ENCODE results near the genes WDSUB1 and LY75.

DNA sequence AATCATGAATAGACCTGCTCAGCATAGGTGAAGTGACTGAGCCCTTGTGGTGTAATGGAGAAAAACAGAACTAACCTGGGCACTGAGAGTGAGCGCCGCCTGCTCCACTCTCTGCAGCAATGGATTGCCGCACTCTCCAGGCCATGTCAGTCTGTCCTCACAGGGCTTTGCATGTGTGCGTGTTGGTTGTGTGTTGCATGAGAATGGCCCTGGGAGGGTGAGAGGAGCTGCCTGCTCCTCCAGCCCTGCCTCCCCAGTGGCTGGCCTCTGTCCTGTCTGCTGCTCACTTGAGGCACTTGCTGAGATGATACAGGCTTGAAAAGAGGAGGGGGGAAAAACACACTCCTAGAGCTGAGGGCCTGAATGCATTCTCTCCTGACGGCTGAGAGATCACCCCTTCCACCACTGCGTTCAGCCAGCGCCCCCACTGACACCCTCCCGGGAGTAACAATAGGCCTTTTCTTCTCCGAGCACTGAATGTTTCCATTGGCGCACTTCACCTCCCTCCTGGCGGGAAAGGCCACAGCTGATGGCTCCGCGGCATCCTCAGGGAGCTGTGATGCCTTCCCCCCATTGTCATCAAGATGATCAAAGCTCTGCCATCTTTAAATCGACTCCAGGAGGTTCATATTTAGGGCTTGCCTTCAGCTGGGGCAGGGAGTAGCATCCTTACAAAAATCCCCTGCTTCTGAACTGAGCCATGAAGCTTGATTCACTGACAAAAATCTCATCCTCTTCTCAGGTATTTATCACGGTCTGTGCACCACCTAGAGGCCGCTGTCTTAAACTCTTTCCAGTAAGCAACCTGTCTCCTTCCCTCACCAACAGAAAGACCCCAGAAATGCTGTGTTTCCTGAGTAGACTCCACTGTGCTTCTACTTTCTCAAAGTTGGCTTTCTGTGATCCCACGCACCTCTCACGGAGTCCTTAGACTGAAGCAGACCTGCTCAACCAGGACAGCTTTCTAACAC, 49.8 kb upstream of the DAPL1 start:
- PRO-cap: no peak

DNA sequence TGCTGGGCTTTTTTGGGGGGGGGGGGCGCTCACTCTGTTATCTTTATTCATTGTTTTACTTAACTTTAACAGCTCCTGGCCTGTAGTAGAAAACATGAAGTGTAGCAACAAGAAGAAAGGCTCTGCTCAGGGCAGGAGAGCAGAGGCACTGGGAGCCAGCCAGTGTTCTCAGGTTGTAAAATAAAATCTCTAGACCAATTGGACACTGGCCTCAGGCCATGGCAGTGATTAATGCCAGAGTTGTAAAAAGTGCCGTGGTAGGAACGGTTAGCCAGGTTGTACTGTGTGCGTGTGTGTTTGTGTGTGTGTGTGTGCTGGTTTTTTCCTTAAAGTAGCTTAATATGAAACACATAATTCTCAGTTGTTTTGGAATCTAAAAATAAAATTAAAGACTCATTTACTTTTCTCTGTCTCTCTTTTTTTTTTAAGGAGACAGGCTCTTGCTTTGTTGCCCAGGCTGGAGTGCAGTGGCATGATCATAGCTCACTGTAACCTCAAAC, 14.0 kb upstream of the TANC1 start:
- PRO-cap: no peak

GRCh38 chr2:159064551-159065405, 96.3 kb downstream of the TANC1 start:
- PRO-cap: no peak

- PRO-cap: no peak
These were observed 98.0 kb downstream of the WDSUB1 start for GRCh38 chr2:159188502-159188999.

DNA sequence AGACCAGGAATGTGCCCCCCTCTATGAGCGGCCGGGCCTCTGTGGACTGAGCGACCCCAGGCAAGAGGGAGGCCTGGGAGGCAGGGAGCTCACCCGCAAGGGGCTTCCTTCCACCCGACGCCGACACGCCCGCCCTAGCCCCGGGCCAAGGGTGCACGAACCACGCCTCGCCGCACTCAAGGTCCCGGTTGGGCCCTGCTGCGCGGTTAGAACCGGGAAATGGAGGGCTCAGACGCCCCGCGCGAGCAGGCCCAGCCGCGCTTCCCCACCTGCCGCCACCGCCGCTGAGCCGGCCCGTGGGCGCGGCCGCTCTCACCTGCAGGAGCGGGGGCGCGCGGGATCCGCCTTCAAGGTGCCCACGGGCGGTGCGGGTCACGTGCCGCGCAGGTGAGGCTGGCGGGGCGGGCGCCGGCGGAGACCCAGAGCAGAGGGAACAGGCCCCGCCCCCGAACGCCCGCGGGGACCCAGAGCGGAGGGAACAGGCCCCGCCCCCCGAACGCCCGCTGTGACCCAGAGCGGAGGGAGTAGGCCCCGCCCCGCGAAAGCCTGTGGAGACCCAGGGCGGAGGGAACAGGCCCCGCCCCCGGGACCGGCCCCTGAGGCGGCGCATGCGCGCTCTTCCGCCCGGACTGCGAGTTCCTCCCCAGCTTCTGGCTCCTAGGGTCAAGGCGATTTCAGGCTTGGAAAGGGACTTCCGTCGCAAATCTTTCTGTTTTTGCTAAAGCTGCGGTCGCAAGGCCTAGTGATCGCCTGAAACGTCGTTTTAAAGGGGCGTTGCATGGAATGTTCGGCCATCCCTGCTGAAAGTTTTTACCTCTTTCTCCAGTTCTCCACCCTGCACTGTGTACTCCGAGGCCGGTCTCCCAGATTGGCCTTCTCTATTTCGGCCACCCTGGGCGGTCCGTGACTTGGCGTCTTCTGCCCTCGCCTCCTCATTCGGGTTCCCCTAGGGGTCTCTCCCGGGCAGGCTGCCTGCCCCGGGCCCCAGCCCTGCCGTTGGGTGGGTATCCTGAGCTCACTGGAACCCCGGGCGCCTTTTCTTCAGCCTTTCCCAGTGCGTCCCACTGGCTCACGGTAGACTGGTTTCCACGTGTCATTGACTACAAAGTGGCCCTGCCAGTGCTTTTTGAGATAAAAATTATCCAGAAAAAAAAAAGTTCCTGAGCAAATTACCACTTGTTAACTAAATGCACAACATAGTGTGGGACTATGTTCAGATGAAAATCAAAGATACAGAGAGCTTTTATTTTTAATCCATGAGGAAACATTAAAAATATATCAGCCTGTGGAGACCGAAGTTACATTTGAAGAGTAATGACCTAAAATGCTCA, at the start of gene WDSUB1:
Gene WDSUB1, minus strand, starts transcription at position 437 of the 1,331 bp plus-strand sequence.
- PRO-cap: bidirectional peak, plus-strand start at position 634 of the sequence, minus-strand start at position 435 of the sequence

GRCh38 chr2:159713594-159713942, 1.3 kb downstream of the MARCHF7 start:
- PRO-cap: no peak

DNA sequence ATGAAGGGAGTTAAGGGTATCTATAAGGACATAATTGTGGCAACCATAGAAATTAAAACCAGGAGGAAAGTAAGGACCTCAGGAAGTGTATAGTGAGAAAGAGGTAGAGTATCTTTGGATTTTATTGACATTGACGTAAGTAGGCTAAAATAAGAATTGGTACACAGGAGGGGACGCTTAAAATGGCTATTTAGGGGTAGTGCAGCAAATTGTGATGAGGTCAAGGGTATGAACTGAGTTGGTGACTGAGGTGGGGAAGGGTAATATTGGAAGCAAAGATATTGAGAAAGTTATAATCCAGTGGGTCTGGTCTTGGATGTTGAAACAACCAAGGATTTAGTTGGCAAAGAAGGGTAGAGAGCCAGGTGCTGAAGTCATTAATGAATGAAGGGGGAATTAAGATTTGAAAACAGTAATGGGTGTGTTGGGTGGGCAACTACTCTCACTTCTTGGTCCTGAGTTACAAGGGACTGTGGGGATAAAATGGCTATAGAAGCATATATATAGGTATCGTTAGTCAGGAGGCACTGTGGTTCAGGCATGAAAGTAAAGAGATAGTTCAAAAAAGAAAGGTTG, 42.8 kb downstream of the MARCHF7 start:
- PRO-cap: no peak

- PRO-cap: no peak
These were observed 28.4 kb downstream of the CD302 start for GRCh38 chr2:159769319-159770278.

GRCh38 chr2:159802563-159803048, 4.6 kb upstream of the CD302 start:
- PRO-cap: no peak

- PRO-cap: bidirectional peak, plus-strand start at chr2:159904897, minus-strand start at chr2:159904685
These were observed at the start of gene LY75 for GRCh38 chr2:159904633-159905362. TSS of gene LY75 (minus strand) at chr2:159904756.

GRCh38 chr2:160269817-160270036, 69.7 kb upstream of the ITGB6 start:
- PRO-cap: bidirectional peak, plus-strand start at chr2:160269950, minus-strand start at chr2:160269859

GRCh38 chr2:160271121-160272112, 71.3 kb upstream of the ITGB6 start:
- PRO-cap: unidirectional peak, minus-strand start at chr2:160271443

GRCh38 chr2:160408926-160409223, 84.7 kb downstream of the RBMS1 start:
- PRO-cap: no peak

DNA sequence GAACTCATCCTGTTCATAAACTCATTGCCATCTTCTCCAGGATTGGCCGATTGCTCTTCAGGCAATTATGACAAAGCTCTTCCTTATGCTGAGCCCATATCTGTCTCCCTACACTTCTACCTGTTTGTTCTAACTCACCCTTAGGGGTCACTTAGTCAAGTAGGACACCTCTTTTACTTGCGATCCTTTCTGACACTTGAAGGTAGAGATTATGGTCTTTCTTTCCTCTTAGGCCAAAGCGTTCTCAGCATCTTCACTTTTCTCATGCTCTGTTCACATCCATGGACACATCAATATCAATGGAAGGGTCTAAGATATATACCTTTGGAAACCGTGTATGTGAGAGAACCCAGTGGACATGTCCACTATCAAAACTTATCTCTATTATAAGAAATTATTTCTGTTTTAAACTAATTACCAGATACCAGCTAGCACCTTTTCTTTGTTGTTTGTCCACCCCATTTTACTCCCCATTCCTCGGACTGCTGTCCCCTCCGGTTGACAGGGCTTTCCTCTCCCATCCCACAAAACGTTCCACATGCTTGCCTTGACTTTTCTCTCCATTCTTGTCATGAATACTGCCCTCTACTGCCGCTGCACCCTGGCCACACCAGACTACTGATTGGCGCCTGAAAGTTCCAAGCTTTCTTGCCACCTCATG, 47.2 kb downstream of the RBMS1 start:
- PRO-cap: no peak

GRCh38 chr2:160491559-160492360, 1.8 kb downstream of the RBMS1 start:
- PRO-cap: bidirectional peak, plus-strand start at chr2:160492078, minus-strand start at chr2:160491970

GRCh38 chr2:160492427-160493215, 986 bp downstream of the RBMS1 start:
- PRO-cap: bidirectional peak, plus-strand start at chr2:160492798, minus-strand start at chr2:160492724; bidirectional peak, plus-strand start at chr2:160493095, minus-strand start at chr2:160493070

DNA sequence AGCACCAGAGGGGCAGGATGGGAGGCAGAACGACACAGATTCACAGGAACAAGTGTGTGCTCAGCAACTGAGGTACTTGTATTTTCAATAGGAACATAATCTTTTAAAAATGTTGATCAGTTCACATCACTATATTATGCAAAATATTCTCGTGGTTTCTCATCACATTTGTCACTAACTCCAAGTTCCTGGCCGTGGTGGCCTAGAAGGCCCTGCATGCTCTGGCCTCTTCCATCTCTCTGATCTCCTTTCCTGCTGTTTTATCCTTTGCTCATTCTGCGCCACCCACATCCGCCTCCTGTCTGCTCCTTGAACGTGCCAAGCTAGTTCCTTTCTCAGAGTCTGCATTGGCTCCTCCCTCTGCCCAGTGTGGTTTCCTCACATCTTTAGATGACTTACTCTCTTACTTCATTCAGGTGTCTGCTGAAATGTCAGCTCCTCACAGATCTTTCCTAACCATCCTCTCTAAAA, 158.5 kb upstream of the RBMS1 start:
- PRO-cap: no peak

- PRO-cap: no peak
These were observed 226.1 kb upstream of the TANK start for GRCh38 chr2:160934141-160934586.

GRCh38 chr2:161077495-161078462, 82.4 kb upstream of the TANK start:
- PRO-cap: no peak

GRCh38 chr2:161423133-161423523, 7.0 kb downstream of the TBR1 start:
- PRO-cap: no peak